SJCRH30 (cell line): ENCODE data around the genes CSTL1 and CST7.

GRCh38 chr20:21515438-21515968 lies 1.6 kb upstream of the NKX2-2 start:
- RAMPAGE, long total RNA = no peak

- RAMPAGE, long total RNA = no peak
Observed at GRCh38 chr20:22371750-22372238, 212.6 kb downstream of the FOXA2 start.

- RAMPAGE, long total RNA = no peak
Observed at GRCh38 chr20:22527004-22527448, 57.3 kb downstream of the FOXA2 start.

DNA sequence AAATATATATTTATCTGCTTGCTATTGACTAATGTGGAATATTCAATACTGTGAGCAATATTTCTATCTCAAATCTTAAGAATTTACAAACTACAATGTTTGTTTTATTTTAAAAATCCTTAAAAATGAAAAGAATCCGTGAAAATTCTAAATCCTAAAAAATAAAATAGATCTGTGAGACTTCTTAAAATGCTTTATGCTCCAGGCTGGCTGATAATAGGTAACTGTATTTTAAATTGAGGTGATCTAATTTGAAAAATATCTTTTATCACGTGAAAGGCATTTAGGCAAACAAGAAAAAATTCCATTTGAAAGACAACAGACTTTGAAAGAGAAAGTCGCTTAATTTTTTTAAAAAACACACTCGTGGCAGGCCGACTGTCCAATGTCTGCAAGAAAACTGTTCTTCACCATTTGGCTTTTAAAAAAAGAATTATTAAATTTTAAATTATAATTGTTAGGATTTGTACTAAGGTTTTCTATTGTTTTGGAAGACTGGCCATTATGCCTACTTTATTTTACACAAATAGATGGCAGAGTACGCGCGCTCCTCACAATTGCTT lies 14.0 kb downstream of the FOXA2 start:
- RAMPAGE, long total RNA = no peak

GRCh38 chr20:22717329-22717903 lies 133.0 kb upstream of the FOXA2 start:
- RAMPAGE, long total RNA = no peak

- RAMPAGE, long total RNA = no peak
Observed at GRCh38 chr20:22792276-22792619, 207.9 kb upstream of the FOXA2 start.

DNA sequence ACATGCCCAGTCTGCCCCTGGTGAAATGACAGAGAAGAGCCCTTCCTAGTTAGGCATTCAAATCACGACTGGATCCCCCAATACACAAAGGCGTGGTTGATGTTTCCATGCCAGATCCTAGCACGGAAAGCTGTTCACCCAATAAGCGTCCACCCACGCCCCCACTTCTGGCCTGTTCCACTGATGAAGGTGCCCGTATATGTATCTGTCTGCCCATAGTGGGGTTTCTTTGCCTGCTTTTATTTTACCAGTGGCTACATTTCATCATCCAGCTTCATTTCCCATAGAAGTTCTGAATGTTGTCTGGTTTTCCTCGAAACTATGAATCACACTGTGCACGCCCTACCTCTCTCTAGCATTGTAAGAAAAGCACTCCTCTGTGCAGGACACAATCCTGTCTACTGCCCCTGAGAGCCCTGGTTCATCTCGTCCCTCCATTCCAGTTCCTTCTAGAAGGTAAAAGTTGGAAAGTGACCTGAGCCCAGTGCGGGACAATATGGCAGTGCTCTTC lies 8.8 kb upstream of the CD93 start:
- RAMPAGE, long total RNA = no peak

DNA sequence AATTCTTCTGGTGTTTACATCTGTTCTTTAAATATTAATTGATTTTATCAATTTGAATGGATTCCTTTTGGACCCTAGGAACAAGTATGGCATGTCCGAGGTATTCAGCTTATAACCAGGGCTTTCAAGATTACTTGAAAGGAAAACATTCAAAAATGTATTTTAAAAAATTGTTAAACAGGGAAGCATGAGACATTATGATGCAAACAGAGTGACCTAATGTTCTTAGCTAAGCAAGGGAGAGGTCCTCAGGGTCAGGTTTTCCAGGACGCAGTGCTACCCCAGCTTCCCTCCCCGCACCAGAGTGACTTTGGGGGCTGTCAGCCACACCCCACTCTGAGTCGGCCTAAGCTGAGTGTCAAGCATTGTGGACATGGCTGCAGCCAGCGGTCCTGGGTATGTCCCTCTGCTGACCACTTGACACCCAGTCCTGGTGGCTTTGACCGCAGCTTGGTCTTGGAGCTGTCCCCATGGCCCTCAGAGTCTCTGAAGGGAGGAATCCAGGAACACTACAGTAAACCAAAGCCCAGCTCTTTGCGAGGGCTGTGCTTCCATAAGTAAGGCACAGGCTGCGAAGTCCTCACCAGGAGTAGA lies 54.8 kb upstream of the CD93 start:
- RAMPAGE, long total RNA = no peak

GRCh38 chr20:23356005-23357196 lies 5.6 kb upstream of the GZF1 start:
- RAMPAGE, long total RNA = no peak

DNA sequence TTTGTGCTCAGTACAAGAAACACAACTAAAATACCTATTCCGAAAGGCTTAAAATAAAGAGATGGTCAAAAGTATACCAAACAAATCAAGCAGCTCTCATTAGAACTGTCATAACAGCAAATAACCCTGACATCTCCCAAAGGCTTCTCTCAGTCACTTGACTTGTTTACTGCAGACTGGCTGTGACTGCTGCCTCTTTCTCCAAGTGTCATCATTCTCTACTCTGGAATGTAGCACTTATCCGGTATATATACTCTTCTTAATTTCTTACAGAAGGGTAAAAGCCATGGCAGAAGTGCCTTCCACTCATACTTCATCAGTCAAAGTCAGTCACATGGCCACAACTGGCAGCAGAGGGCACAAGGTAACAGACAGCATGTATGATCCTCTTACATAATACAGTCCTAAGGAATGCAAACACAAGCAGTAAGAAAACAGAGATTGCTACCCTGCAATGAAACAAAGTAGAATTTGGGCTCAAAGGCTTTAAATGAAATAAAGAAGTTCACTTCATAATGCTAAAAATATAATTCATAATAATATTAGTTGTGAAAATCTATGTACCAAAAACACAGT lies 9.3 kb downstream of the NAPB start:
- RAMPAGE, long total RNA = no peak

DNA sequence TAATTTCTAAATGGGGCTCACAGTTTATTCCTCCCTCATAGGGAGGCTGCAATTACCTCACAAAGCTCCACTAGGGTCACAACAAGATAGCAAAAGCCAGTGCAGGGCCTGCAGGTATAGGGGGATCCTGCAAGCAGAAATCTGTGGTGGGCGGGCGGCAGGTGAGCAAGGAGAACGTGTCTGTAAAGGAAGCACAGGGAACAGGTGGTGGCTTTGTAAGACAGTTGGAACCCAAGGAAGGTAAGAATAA lies at the start of gene CSTL1:
TSS of gene CSTL1 (plus strand) at position 119 of the 250 bp plus-strand sequence.
- RAMPAGE, long total RNA = no peak

DNA sequence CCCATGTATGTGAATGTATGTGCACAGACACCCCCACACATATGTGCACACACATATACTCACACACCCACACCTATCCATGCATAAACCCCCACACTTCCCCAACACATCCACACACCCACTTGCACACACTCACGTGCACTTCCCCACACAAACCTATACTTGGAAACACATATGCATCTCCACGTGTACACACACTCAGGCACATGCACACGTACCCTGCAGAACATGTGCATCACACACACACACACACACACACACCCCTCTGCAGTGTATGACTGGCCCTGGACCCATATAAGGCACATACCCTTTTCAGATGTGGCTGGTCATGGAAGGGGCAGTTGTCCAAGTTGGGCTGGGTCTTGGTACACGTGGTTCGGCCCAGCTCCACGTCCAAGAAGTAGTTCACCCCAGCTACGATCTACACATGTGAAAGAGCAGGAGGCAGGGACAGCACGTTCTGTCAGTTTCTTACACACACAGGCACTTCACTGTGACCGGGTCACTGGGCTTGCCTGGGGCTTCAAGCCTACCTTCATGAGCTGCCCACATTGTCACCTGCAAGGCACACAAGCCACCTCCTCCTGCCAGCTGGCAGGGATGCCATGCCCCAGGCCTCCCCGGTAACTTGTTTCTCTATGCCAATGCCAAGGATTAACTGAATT lies 2.7 kb downstream of the CST3 start:
- RAMPAGE, long total RNA = no peak

DNA sequence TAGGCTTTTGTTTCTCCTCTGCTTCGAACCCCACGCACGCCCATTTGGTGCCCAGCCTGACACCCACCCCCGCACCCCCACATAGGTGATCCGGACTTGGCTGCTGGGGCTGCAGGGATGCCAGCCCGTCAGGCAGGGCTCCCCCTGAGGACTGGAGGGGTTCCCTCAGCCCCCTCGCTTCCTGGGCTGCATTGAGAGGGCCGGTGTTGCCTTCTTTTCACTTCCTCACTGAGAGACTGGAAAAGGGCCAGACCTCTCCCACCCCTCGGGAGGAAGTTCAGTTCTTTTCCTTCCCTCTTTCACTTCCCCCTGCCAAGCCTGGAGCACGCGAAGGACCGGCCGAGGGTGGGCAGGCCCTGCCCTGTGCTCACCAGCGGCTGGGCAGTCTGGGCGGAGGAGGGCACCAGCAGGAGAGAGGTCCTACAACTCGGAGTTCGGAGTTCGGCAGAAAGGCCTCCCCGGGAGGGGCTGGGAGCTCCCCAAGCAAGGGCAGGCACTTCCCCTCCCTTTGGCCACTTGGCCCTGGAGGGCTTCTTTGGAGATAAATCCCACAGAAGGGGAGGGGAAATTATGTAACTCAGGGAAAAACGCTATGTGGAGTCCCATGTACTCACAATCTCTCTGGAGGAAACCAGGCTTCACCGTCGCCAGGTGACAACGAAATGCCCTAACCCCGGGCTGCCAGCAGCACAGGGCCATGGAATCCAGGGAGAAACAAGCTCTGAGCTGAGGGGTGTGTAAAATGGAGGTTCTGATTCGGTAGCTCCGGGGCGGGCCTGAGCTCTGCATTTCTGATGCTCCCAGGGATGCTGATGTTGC lies 18.2 kb upstream of the CST3 start:
- RAMPAGE, long total RNA = no peak

- RAMPAGE, long total RNA = no peak
Observed at GRCh38 chr20:23986523-23987011, 2.0 kb downstream of the GGTLC1 start.

DNA sequence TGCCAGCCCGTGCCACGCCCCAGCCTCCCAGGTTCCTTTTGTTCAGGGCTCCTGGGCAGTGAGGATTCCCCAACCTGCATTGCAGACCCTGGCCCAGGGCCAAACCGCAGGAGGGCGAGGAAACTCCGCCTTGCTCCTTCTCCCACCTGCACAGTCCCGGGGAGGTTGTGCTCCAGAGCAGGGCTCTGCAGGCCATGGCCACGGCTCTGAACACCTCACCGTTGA lies 202.7 kb upstream of the CST7 start:
- RAMPAGE, long total RNA = no peak

DNA sequence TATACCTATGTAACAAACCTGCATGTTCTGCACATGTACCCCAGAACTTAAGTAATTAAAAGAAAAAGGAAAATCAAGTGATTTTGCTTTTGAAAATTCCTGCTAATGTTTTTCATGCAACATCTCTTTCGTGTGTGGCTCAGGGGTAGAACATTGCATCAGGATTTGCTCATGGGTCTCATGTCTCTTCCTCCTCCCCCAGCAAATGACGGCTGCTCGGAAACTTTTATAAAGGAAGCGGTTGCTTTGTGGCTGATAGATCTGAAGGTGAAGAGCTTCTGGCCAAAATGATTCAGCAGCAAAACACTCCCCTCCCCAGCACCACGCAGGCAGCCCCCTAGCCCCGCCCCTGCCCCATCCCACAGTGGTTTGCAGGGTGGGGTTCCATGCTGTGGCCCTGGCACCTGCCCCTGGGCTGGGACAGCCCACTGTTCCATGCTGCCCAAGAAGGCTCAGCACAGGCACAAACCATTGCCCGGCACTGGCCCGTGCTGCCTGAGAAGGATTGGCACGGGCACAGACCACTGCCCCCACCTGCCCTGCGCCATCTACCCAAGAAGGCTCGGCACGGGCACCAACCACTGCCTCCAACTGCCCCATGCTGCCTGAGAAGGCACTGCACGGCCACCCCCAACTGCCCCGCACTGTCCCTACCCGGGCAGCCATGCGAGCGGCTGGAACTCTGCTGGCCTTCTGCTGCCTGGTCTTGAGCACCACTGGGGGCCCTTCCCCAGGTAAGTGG lies at the start of gene CST7:
TSS of gene CST7 (plus strand) at position 428 of the 742 bp plus-strand sequence.
- RAMPAGE, long total RNA = no peak

DNA sequence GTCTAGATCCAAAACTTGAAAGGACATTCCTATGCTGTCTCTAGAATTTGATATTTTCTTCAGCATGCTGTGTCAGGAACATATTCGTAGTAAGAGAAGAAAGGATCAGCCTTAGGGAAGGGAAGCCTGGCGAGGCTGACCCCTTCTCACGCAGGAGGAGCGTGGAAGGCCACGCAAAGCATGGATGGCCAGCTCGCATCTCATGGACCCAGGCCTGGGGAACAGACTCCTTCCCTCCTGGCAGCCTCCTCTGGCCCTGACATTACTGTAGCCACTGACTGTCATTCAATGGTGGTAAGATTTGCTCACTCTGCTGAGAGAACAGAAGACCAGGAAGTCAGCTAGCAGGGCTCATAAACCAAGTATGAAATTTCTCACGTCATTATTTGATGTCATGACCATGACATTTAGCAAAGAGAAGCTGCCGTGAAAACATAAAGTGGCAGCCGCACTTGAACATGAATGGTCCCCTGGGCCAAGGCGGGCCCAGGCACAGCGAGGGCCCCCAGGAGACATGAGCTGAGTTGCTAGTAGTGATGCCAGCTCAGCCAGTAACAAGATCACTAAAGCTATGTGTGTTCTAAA lies 20.3 kb downstream of the ACSS1 start:
- RAMPAGE, long total RNA = no peak

DNA sequence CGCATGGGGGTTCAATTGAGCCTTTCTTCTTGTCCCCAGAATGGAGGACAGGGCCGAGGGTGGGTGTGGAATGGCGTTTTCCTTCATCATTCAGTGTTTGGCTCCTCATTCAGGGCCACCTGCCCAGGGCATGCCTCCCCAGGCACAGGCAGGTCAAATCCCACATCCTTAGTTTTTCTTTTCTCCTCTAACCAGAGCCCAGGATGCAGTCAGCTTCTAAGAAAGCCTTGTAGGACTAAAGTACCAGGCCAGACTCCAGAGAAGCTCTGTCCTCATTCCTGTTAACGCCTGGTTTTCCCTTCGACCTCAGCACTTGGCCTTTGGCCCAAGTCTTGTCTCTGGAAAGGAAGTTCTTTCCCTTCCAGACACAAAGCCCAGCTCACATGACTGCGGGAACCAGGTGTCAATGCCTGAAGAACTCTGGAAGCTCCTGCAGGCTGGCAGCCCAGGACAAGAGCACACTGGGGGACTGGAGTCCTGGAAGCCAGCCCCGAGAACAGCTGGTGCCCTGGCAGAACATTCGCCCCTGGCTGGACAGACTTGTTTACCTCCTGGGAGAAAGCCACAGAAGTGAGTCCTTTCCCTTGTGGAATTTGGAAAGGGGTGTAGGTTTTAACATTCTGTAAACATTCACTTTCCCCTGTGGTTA lies 18.3 kb downstream of the ACSS1 start:
- RAMPAGE, long total RNA = no peak

GRCh38 chr20:25058546-25059356 lies 812 bp upstream of the ACSS1 start:
- RAMPAGE, long total RNA = no peak

DNA sequence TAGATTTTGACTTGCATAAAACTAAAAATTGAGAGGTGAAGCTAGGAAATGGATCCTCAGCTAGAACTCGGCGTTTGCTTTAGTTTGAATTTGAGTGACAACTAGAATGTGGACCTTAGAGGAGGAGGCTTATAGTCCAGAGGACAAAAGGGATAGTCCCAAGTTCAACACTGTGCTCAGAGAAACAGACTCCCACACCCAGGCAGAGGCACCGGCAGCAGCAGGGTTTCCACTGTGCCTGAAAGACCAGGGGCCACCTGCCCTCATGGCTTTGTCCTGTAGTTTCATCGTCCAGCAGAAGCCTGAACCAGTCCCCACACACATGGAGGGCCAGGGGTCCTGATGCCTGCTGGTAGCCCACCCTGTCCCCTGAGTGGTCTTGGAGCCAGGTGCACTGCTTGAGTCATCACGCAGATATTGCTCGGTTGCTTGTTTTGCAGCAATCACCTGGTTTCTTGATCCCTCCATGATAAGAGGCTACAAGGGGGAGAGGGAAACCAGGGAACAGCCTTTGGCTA lies 7.1 kb upstream of the ACSS1 start:
- RAMPAGE, long total RNA = no peak